Parietal lobe (tissue), 2 donors: ENCODE measurements around a stretch of chr2.

DNA sequence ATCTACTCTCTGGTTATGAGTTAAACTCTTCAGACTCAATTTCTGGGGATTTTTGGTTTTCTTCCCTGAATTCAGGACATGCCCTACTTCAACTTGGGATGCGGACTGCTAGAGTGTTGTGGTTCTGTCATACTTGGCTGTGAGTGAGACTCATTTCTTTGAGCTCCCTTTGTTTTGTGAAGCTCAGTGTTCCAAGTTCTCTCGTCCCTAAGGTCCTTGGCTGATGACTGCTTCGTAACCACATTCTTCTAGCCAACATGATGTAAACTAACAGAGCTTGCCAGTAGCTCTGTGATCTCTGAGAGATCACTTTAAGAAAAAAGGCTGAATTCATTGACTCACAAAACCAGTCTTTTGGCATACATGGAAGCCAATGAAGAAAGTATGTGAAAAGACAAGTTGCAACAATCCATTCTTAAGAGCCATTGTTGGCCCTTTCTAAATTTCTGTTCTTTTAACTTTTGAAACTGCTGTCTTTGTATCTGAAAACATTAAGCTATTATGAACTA is 21.2 kb upstream of the C2orf88 start:
- RAMPAGE, long total RNA = no peak

DNA sequence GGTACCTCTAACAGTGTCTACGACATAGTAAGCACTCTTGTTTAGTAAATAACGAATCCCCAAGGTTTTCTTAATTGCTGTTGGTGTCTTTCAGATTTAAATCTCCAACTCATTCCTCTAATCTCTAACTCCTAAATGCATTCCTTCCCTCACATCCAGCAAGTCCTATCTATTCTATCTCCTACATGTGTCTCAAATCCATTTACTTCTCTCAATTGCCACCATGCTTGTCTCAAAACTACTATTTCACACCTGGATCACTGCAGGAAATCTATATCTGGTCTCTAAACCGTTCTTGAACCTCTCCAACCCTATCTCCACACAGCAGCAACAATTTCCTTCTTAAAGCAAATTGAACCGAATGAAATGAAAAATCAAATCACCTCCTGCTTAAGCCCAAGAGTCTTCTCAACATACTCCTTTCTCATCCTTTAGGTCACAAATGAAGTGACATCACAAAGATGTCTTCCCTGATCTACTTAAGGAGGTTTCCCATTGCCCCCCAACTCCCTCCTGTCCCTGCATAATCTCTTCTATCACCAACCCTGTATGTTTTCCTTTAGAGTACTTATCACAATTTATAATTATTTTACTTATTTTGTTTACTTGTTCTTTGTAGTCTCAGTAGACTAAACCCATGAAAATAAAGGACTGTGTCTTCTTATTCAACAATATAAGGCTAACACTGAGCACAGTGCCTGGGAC is 30.6 kb downstream of the C2orf88 start:
- RAMPAGE, long total RNA = no peak

DNA sequence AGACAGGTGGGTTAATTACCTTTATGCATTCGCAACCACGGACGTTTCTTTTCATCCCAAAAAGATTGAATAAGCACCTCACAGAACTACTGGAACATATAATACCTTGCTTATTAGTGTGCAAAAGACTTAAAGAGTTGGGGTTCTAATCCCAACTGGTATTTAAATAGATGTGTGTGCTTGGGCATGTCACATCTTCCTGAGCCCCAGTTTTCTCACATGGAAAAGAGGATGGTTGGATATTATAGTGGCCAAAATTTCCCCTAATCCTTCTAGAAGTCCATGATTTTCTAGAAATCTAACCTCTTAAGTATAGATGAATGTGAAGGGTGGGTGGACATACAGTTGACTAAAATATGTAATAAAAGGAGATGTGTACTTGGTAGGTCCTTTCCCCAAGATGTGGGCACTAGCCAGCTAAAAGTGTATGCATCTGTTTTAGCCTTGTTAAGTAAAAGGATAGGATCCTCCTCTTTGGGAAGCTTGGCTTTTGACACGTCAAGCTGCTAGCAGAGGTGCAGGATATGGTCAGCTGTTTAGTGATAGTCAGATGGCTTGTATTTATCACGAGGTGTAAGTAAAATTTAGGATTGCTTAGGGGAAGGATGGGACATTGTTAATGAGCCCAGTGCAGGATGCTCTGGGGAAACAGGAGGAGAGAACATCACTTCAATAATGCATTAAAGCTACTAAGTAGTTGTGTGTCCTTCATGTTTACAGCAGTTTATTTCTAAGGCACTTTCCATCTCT is 1.3 kb downstream of the MFSD6 start:
- RAMPAGE, long total RNA = no peak

GRCh38 chr2:190532407-190533202 is 1.9 kb downstream of the NEMP2 start:
- RAMPAGE, long total RNA = no peak

- RAMPAGE, long total RNA = no peak
Observed at GRCh38 chr2:190533587-190534166, 845 bp downstream of the NEMP2 start.

DNA sequence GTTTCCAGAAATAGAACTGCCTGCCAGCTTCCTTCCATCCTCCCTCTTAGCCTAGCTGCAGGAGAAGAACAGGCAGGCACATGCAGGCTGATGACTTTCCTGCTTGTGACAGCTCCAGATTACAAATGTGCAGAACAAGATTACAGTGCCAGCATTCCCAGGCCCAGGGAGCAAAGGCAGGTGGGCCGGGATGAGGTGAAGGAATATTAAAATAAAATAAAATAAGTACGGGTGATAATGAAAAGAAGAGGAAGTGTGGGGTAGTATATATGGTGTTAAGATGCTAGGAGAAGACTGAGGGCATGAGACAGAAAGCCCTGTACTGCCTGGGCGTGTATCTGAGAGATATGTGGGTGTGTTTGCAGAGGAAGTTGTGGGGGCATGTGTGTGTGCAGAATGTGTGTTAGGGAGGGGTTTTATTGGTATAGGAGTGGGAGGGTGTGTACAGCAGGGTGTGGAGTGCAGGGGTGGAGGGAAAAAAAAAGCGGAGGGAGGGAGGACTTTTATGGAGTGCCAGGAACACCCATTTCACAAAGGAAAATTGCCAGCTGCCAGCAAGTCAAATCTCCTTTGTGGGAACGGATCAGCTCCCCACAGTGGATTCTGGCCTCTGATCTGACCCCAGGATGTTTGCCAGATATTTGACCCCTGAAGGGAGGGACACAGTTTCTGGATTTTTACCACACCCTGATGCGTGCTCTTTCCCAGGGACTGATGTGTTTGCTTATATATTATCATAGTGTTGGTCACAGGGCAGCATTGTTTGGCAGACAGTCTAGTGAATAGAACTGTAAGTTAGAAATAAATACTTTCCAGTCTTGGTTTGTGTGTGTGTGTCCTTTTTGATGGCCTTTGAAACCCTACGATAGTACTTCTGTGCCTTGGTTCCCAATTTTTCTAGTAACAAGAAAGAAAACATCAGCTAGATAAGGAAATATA is 44.1 kb upstream of the NEMP2 start:
- RAMPAGE, long total RNA = no peak

GRCh38 chr2:190654215-190655001 is 5.5 kb downstream of the NAB1 start:
- RAMPAGE, long total RNA = no peak

GRCh38 chr2:190809419-190809780 is 71.2 kb upstream of the GLS start:
- RAMPAGE, long total RNA = no peak

- RAMPAGE, long total RNA = no peak
Observed at GRCh38 chr2:190844269-190844765, 36.3 kb upstream of the GLS start.

GRCh38 chr2:190881137-190882247 is 871 bp downstream of the GLS start:
- RAMPAGE, long total RNA = no peak

- RAMPAGE, long total RNA = no peak
Observed at GRCh38 chr2:190893469-190893926, 12.9 kb downstream of the GLS start.

DNA sequence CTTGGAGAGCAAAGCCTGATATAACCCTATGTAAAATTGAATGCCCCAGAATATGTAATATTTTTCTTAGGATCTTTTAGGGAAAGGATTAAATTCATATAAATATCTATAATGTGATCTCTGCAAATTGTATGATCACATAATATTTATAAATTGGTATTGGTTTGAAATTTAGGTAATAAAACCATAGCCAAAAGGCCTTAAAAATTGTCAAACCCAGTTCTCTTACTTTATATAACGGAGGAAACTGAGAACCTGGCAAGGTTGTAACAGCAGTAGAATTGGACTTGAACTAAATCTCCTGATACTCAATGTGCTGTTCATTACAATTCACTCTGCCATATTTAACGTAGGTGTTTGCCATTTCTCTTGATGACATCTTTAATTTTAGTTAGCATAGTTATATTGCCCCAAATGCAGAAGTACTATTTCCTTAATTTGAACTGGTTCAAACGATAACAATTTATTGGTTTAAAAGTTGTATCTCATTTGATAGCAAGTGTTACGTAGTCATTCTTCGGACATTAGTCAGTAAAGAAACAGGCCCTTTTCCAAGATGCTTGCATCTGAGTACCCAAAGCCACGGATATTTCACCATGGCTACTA is 31.9 kb downstream of the GLS start:
- RAMPAGE, long total RNA = no peak

DNA sequence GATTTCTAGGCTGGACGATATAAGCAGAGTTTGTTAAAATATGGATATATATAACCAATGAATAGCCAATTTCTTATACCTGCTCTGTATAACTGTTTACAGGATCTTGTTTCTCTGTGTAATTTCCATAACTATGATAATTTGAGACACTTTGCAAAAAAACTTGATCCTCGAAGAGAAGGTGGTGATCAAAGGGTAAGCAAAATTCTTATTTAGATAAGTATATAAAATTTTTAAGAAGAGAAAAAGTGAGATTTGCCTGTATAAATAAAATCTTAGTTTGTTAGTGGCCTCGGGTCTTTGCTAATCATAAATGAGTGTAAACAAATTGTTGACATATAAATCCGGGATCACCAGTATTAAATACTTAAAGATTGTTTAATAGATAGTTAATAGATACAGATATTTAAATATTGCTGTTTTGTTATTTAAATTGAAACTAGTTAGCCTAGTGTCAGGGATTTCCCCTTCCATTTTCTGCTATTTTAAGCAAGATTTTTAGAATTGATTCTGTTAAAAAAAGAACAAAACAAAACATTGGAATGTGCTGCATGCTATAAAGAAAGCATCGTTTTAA is 50.9 kb downstream of the GLS start:
- RAMPAGE, long total RNA = no peak

GRCh38 chr2:191000925-191001504 is 13.0 kb downstream of the STAT1 start:
- RAMPAGE, long total RNA = no peak

- RAMPAGE, long total RNA = no peak
Observed at GRCh38 chr2:191007318-191007795, 6.6 kb downstream of the STAT1 start.

- RAMPAGE, long total RNA = no peak
Observed at GRCh38 chr2:191041568-191042077, 27.7 kb upstream of the STAT1 start.

- RAMPAGE, long total RNA = no peak
Observed at GRCh38 chr2:191677992-191678070, 105 bp upstream of the NABP1 start.

DNA sequence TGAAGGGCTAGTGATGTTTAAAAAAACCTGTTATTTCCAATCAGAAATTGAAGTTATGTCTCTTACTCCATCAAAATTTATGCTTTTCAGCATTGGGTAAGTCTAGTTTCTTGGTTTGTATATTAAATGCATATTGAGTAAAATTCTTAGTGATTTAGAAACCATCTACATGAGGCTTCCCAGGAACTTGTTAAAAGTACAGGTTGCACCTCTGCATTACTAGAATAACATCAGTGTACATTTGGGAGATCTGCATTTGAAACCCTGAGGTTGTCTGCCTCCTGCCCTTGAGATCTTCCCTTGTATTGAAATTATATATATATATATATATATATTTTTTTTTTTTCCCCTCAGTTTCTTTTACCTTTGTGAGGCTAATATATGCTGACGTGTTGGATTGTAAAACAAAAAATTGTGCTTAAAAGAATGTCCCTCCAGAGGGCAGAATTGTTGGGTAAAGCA is 12.2 kb downstream of the NABP1 start:
- RAMPAGE, long total RNA = no peak

- RAMPAGE, long total RNA = no peak
Observed at GRCh38 chr2:191844685-191845986, 1.8 kb downstream of the CAVIN2 start.

GRCh38 chr2:192194345-192194812 is 354 bp downstream of the TMEFF2 start:
- RAMPAGE, long total RNA = no peak